Mammary microvascular endothelial cell (primary cell): ENCODE measurements around a stretch of chr12.

DNA sequence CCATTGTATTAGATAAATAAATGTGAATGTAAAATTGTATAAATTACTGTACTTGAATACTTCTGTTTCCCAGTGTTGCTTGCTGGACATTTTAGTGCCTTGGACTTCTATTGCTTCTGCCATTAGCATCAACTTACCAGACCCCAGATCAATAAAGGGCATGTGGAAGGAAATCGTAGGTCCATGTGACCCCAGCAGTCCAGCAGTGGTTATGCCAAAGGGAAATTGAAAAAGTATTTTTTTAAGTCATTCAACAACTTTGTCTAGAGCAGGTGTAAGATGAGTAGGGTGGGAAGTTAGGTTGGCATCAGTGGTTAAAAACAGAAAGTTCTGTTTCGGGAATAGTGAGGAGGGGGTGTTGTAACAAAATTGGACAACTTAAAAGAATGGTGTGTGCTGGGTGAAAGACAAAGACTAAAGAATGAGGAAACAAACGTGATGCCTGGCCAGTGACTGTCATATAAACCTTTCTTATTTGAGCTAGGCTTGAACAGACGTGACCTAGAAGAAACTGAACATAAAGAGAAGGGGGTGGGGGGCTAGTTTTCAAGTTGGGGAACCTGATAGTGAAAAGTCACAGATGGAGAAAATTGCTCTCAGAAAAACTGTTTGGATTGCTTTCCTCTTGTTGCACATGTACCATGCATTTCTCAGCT lies 39.8 kb downstream of the RAD52 start:
- RAMPAGE, long total RNA = no peak

GRCh38 chr12:1080618-1080839 lies 89.5 kb downstream of the ERC1 start:
- RAMPAGE, long total RNA = no peak

- RAMPAGE, long total RNA = no peak
Observed at GRCh38 chr12:1122781-1123215, 131.8 kb downstream of the ERC1 start.

GRCh38 chr12:1289786-1290308 lies 298.8 kb downstream of the ERC1 start:
- RAMPAGE, long total RNA = no peak

GRCh38 chr12:1608604-1609150 lies 14.3 kb upstream of the FBXL14 start:
- RAMPAGE, long total RNA = no peak

GRCh38 chr12:1611999-1612328 lies 17.1 kb upstream of the WNT5B start:
- RAMPAGE, long total RNA = no peak

- RAMPAGE, long total RNA = no peak
Observed at GRCh38 chr12:1616087-1616971, 12.7 kb upstream of the WNT5B start.

GRCh38 chr12:1661341-1662440 lies 29.2 kb upstream of the ADIPOR2 start:
- RAMPAGE, long total RNA = no peak

DNA sequence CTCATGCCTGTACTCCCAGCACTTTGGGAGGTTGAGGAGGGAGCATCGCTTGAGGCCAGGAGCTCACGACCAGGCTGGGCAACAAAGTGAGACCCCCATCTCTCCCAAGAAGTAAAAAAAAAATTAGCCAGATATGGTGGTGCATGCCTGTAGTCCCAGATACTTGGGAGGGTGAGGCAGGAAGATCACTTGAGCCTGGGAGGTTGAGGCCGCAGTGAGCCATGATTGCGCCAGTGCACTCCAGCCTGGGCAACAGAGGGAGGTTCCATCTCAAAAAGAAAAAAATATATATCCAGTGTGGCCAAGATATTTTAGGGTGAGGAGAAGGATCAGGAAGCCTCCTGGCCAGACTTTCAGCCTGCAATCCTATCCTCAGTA lies 23.5 kb upstream of the ADIPOR2 start:
- RAMPAGE, long total RNA = no peak

DNA sequence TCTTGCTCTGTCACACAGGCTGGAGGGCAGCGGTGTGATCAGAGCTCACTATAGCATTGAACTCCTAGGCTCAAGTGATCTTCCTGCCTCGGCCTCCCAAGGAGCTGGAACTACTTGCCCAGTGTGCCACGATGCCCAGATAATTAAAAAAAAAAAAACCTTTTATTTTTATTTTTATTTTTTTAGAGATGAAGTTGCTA lies 22.8 kb upstream of the ADIPOR2 start:
- RAMPAGE, long total RNA = no peak

GRCh38 chr12:1670855-1671399 lies 19.9 kb upstream of the ADIPOR2 start:
- RAMPAGE, long total RNA = no peak

DNA sequence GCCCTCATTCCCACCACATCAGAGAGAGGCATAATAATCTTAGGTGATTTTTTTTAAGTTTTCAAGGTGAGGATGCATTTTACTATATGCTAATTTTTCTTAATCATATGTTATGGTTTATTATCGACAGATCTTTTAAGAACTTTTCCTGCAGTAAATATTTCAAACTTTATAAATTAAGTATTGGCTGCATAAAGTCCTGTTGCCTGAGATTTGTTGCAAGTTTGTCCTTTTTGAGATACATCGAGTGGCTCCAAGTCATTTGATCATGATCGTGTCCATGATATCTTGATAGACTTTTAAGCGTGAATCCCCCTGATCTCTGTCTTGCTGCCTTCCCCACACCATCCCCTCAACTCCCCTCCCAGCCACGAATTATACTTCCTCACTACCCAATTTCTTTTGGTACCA lies 146.0 kb downstream of the CACNA1C start:
- RAMPAGE, long total RNA = no peak

DNA sequence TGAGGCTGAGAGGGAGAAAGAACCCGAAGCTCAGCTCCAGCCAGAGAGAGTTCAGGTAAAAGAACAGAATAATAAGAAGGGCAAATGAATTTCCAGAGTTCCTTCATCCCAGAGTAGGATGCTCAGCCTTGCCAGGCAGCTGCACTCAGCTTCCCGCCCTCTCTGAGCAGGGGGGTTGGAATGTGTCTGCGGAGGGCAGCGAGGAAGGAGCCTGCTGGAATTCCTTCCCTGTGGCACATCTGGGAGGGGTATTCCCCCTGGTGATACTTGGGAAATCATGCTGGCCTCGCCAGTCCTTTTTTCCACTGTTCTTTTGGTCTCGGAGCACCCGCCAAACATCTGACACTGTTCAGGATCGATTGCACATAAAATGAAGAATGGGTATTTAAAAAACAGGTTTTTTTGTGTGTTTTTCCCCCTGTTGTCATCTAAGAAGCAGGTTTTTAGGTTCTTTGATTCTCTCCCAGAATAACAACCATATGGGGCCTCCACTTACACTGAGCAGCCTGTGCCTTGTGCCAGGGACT lies 214.9 kb downstream of the CACNA1C start:
- RAMPAGE, long total RNA = no peak

DNA sequence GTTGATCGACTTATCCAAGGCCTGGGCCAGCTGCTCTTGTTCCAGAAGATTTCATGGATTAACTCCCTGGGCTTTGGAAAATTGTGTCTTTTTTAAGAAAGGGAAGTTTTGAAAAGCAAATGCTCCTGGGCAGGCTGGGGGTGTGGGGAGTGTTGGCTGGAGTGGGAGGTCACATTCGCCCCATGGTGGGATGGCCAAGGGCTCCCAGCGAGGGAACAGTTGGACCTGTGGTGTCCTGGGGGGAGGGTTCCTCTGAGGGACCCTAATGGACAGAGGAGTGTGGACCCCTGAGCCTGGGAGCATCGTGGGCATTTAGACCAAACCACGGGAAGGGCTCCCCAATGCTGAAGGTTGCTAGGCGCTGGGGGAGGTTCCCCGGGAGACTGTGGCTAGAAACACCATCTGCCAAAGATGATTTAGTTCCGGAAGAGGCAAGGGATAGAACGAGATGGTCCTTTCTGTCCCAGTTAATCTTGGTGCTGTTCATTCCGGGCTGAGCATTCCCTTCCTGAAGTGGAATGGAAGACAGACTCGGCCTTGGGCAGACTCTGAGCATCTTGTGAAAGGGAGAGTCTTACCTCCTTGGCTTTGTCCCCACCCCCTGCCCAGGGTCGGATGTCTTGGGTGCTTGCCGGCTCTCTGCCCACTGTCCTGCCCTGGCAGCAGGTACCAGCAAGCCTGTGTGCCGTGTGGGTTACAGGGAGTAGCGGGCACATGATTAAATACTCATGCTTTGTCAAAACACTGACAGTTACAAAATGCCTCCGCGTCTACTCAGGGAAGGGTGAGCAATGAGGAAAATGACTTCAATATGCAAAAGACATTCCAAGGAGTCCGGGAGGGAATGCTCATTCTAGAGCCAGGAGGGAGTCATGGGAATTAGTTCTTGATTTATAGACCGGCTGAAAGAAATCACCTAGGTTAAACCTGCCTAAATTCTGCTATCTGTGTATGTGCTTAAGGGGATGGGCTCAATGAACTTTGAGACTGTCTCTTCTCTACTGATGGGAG lies 215.9 kb downstream of the CACNA1C start:
- RAMPAGE, long total RNA = no peak

GRCh38 chr12:2359088-2359677 lies 306.4 kb downstream of the CACNA1C start:
- RAMPAGE, long total RNA = no peak

GRCh38 chr12:2449298-2449556 lies 345.5 kb upstream of the FKBP4 start:
- RAMPAGE, long total RNA = no peak

DNA sequence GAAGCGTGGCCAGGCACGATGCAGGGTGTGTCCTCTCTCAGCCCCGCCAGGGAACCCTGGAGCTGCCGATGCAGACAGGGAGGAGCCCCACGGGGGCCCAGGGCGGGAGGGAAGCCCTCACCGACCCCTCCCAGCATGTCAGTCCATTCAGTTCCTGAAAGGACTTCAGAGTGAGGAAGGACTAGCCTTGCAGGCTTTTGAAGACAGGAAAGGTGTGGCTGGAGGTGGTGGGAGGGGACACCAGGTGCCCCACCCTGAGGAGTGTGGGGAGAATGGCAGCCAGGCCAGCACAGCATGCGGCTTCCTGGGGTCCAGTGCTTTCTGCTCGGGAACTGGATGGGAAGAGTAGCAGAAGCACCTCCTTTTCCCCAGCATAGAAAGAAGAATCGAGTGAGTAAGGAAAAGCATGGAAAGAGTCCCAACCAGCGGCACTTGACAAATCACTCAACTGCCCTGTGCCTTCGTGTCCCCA lies 110.9 kb upstream of the FKBP4 start:
- RAMPAGE, long total RNA = no peak

DNA sequence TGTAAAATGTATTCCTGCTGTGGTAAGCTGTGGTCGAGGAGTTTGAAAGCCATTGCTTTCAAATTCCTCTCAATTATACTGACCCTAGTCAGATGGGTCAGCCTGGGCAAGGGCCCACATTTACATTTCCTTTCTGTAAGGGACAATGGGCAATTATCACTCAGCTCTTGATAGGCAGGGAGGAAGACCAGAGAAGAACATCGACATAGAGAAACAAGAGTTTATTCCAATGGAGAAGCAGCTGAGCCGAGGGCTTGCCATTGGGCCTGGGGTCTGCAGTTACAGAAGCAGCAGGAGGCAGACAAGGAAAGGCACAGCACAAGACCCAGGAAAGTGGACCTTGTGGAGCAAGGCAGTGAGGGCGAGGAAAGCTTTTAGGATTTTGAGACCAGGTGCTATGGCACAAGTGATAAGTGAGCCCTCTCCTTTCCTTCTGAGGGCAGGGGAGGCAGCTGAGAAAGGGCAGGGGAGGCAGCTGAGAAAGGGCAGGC lies 9.6 kb downstream of the NRIP2 start:
- RAMPAGE, long total RNA = no peak

GRCh38 chr12:2833758-2834372 lies 970 bp downstream of the NRIP2 start:
- RAMPAGE, long total RNA = no peak

DNA sequence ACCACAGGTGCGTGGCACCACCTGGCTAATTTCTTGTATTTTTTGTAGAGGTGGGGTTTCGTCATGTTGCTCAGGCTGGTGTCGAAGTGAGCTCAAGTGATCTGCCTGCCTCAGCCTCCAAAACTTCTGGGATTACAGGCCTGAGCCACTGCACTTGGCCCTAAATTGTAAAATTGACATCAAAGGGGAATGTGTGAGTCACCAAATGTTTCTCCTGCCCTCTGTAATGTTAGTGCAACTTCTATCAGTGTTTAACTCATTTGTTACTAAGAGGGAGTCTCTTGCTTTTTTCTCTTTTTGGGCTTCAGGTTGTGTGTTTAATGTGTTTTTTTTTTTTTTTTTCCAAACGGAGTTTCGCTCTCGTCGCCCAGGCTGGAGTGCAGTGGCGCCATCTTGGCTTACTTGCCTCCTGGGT lies 2.3 kb downstream of the TULP3 start:
- RAMPAGE, long total RNA = no peak